Aorta (tissue), 1 donor: ENCODE results near the gene MEIOC.

DNA sequence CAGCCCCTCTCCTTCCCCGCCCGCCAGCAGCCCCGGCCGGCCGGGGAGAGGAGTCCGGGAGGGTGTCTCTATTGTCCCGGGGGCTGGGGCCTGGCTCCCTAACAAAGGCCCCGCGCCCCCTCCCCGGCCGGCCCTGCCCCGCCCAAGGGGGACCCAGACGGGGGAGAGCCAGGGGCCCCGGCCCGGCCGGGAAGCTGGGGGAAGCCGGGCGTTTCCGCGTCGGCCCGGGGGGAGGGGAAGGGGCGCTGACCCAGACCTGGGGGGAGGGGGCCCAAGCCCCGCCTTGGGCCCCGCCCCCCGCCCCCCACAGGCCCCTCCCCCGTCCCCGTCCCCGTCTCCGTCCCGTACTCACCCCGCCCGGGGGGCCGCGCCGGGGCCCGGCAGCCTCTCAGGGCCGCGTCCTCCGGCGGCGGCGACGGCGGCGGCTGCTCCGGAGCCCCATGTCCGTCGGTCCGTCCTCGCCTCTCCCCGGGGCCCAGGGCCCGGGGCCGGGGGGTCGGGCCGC is 488 bp downstream of the ATXN7L3 start:
- PRO-cap = no peak

- PRO-cap = unidirectional peak, minus-strand start at chr17:44210436
Measured at GRCh38 chr17:44210039-44211074, 9.1 kb downstream of the UBTF start.

GRCh38 chr17:44250846-44251383 is 17.0 kb downstream of the SLC4A1 start:
- PRO-cap = no peak

DNA sequence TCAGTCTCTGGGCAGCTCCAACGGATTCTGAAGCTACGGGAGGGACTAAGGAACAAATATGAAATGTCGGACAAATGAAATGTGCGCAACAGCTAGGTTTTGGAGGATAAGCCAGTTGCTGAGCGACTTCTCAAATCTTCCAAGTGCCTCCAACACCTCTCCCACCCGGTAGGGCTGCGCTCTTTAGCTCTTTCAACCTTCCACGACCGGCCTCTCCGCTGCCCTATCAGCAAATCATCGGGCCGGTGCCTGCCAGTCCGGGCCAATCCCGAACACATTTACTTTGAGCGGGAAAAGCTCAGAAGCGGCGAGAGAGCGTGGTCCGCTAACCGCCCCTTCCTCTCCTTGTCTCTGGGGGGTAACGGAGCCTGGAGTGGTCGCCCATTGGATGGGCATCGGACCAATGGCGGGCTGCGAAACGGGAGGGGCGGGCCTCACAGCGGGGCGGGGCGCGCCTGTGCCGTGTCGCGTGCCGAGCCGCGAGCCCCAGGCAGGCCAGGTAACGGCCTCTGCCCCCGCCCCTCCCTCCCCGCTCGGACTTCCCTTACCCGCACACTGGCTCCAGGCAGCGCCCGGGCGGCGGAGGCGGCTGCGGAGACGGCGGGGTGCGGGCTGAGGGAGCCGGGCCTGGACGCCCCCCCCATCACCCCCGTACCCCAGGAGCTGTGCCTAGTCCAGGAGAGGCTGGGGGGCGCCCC is at the start of gene MEIOC:
Gene MEIOC, plus strand, starts transcription at position 553 of the 698 bp plus-strand sequence.
- PRO-cap = no peak

DNA sequence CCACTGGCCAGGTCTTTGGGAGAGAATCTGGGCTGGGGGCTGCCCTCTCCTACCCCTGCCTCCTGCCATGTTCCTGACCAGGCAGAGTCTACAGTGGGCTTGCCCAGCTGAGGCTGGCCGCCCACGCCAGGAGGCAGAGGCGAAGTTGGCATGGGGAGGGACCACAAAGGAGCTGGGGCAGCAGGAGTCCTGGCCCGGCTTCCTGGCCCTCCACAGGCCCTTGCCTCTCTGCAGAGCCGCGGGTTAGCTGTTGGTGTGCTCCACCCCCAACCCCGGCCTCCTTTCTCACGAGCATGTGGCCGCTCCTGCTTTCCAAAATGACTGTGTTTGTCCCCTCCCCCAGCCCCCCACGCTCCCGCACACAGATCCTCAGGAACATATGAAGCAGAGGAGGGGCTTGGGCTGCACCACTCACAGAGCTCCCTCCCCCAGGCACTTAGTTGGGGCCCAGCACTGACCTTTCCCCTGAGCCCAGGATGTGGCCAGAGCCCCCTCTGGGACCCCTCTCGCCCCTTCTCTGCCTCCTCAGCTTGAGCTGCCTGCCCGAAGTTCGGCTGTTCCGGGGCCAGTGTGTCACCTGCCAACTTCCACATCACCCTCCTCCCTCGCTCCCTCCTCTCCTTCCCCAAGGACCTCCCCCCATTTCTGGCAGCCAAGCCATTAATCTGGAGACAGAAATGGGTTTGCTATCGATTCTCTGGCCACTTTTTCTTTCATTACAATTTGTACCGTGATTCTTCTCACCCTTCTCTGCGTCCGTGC is 9.1 kb upstream of the ADAM11 start:
- PRO-cap = no peak

DNA sequence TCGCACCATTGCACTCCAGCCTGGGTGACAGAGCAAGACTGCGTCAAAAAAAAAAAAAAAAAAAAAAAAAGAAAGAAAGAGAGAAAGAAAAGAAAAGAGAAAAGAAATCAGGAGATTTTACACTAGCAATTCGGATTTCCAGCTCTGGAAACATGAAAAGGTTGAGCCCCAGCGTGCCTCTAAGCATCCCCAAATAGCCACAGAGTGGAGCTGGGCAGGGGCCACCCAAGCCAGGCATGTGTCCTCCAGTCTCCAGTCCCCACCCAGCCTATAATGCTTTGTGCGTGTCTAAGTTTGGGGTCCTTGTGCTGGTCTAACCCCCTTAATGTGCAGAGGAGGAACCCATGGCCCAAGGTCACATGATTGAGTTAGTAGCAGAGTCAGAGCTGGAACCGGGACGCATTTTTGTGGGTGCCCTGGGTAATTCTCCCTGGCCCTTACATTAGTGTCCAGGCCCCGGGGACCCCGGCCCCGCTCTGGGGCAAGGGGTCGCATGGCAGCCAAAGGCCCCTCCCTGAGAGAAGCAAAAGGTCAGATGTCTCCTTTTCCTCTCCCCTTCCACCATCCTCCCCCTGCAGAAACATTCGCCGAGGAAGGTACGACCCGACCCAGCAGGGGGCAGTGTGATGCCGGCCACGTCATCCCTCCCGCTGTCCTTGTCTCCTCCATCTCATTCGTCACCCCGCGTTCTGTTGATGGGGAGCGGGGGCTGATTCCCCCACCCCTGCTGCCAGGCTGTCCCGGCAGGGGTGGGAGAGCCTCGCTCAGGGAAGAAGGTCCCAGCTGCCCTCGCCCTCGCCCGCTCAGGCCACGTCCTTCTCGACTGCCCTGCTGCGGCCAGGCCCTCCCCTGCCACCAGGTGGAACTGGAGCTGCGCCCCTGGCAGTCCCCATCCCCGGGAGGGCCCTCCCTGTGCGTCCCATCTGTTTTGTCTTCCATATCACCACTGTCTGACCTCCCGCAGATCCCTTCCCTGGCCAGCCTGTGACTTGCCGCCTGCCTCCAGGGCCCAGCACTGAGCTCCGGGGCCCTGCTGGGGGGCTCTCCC is 20.2 kb downstream of the ADAM11 start:
- PRO-cap = no peak

- PRO-cap = no peak
Measured at GRCh38 chr17:44797646-44798287, 32.3 kb downstream of the GJC1 start.

DNA sequence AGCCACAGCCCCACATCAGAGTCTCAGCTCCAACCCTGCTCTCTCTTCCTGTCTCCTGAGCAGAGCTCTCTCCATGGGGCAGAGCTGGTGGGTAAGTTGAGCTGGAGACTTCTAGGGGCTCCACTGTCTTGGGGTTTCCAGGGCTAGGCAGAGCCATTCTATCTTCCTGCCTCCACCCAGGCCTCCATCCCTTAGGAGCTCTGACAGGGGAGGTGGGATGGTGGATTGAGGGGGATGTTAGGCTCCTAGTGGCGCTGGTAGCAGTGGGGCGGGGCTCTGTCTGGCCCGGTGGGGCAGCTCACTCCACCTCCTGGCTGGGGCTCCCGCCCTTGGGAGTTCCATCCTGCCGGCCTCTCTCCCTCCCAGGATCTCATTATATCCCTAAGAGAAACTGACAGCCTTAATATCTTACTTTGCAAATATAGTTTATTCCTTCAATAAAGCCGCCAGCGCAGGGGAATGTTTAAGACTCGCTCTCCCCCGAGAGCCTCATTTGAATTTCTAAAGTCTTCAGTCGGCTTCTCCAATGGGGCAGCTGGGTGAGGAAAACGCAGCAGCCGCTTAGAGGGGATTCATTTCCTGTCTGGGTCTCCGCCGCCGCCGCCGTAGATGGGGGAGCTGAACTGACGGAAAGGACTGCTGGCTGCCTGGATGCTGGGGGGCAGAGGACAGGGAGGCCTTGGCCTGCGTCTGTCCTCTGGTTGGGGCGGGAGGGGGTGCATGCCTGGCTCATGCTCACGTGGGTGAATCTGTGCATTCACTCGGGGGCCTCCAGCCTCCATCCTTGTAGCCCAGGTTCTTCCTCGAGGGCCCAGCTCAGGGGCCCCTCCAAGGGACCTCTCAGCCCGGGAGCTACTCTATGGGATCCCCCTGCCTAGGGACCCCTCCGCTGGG is 19.4 kb upstream of the C1QL1 start:
- PRO-cap = no peak

DNA sequence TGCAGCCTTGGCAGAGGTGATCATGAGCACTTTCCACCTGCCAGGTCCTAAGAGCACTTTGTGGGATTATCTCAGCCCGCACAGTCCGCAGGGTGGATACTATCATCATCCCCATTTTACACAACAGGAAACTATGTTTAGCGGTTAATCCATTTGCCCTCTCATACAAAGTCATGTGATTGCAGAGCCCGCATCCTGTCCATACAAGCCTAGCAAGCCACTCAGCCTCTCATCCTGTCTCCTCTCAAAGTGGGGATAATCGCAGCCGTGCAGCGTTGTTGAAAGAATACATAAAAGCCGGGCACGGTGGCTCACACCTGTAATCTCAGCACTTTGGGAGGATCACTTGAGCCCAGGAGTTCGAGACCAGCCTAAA is 847 bp upstream of the DCAKD start:
- PRO-cap = no peak

GRCh38 chr17:45103248-45104085 is 28.8 kb downstream of the PLCD3 start:
- PRO-cap = no peak

GRCh38 chr17:45112221-45112833 is 20.0 kb downstream of the PLCD3 start:
- PRO-cap = no peak

DNA sequence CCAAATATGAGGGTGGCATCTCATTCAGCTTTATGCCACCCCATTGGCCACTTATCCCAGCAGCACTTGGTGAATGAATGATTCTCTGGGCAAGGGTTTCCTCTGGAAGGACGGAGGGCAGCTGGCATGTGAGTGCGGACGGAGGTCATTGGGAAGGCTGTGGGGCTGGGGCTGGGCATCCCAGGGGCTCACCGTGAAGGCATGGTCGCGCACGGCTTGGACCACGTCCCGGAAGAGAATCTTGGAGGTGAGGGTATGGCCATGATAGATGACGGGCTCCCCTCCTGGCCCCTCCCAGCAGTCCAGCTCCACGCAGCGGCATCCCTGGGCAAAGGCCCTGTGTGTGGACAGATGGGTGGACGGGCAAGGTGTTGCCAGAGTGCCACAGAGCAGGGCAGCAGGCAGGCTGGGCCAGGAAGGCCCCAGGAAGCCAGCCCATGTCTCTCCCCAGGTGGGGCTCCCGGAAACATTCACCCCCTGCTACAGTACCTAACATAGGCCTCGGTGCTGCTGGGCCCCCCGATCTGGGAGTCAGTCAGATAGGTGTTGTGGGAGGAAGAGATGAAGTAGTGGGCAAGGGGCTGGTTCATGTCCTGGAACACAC is 14.4 kb downstream of the PLCD3 start:
- PRO-cap = no peak

GRCh38 chr17:45124463-45124978 is 7.8 kb downstream of the PLCD3 start:
- PRO-cap = no peak

DNA sequence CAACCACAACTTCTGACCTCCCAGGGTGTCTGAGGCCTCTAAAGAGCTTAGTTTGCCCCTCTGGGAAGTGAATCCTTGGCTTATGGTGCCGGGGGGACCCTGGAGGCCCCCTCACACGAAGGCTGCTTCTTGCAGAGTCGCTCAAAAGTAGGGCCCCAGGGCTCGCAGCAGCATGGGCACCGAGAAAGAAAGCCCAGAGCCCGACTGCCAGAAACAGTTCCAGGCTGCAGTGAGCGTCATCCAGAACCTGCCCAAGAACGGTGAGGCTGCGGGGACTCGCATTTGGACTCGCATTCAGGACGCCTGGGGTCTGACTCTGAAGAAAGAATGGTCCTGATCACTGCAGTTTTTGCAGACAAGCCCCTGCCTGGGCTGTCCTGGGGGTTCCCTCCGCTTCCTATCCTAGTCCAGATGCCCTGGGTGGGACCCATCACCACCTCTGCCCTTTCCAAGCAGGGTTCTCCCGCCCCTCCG is 523 bp downstream of the ACBD4 start:
- PRO-cap = no peak

DNA sequence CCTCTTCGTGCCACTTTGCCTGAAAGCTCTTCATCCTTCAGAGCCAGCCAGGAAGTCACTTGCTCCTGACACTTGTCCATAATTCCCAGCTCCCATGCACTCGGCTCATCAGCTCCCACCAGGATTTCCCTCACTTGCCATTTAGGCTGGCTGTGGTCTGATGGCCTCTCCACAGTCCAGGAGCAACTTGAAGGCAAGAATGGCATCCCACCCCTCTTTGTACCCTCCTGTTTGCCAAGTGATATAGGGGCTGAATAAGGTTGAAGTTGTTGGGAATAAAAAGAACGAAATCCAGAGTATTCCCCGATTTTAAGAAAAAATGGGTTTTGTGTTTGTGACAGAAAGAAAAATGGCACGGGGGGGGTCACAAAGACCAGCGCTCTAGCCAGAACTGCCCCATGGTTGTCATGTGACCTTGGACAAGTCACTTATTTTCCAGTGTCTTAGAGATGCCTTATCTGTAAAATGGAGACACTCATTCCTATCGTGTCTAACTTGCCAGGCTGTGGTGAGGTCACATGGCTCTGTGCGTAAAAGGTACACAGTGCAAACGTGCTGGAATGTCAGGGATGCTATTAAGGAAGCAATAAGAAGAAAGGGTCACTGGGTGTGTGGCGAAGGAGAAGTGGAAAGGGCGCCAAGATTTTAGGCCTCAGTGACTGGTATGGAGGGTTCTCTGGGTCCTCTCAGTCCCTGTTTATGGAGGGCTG is 1.7 kb upstream of the HEXIM1 start:
- PRO-cap = no peak

GRCh38 chr17:45150680-45151228 is 2.5 kb downstream of the HEXIM1 start:
- PRO-cap = no peak

DNA sequence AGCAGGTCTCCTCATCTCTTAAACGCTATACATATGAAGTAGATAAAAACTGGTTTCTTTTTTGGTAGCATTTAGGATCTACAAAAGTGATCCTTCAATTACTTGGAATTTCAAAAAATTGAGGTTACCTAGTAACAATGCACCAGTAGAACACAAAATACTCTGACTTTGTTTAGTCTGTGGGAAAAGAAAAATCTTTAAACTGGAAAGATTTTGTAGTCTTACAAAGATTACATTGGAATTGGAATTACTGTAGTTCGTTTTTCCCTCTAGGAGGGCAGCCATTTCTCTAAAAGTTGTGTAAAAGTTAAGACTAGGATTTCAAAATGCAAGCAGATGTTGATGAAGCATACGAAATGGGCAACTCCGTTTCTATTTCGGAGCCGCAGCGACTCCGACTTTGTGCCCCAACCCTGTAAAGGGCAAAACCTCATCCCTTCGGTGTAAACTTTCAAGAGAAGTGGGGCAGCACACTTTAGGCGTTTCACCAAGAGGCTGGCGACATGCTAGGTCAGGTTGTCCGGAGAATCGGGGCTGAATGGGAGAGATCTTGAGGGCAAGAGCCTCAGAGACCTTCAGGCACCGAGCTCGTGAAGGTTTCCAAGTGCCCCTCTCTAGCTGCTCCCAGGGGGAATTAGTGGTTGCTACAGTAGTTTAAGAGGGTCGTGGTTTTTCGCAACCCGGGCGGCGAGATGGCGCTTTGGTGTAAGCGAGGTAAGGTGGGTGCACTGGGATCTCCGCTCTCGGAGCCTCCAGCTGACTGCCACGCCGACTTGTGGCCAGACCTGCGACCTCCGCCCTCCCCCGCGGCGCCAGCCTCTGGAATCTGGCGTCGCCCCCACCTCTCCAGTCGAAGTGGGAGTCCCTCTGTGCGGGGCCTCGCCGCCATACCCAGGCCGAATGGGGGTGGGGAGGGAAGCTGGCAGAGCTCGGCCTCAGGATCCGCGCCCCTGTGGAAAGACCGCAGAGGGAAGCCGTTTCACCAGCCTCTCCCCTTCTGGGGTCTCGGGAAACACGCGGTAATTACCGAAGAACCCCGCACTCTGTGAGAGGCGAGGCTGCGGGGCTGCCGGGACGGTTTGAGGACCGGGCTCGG is 1.1 kb upstream of the HEXIM2 start:
- PRO-cap = unidirectional peak, plus-strand start at position 478 of the sequence; bidirectional peak, plus-strand start at position 899 of the sequence, minus-strand start at position 850 of the sequence

GRCh38 chr17:45242321-45242787 is 19.5 kb downstream of the SPATA32 start:
- PRO-cap = no peak

- PRO-cap = no peak
Measured at GRCh38 chr17:45282915-45283495, 21.1 kb upstream of the SPATA32 start.

DNA sequence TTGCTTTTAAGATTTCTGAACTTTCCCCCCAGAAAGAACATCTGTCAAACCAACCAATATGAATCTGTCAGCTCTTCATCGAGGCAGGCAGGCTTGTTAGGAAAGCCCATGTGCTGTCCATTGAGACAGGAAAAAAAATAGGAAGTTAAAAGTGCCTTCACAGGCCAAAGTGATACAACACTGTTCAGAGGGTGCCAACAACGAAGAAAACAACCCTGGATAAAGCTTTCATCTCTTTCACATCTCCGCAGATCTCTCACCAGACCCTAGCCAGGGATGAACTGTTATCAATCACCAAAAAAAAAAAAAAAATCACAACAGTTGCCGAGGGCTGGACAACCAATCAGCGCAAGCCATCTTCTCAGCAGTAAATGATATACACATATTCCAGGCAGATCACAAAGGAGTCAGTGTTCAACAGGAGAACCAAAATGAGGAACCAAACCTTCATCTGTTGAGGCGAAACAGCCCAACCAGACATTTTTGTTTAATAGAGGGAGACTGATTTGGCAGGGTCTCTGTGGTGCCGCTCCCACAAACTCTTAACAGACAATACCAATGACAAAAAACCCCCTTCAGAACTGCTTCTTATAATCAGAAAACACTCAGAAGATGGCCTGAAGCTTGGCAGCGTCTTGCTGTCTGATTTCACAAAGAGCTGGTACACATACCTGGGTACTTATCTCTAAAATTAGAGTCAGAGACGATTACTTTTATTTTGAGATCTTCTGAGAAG is 1.9 kb downstream of the MAP3K14 start:
- PRO-cap = no peak